Pulmonary artery (tissue), 1 donor: ENCODE data around the genes CDKN1B, FAM234B, GSG1, EMP1 and H4C16.

- PRO-cap: unidirectional peak, minus-strand start at chr12:12612583
Observed at GRCh38 chr12:12612493-12612871, 806 bp downstream of the CREBL2 start.

DNA sequence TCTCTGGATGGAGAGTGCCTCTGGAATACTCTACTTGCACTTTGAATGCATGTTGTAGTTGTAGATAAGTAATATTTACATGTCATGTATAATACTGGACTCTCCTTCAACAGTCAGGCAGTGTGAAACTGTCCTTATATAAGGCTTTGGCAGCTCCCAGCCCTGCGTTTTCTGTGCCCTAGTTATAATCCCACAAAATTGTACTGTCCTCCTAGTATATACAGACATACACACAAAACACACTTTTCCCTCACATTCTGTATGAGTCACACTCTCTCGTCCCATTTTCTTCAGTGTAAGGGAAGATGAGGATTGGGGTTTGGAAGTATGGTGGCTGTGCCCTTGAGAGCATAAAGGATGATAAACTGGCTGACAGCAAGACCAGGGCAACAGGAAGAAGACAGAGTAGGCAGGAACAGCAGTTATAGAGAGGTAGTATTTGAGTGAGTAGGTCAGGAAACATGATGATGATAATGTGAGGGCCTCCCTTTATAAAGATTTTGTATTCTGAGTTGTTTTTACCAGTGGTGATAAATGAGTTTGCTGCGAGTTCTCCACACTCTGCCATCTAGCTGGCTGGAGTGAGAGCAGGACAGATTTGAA, 4.9 kb downstream of the CREBL2 start:
- PRO-cap: no peak

DNA sequence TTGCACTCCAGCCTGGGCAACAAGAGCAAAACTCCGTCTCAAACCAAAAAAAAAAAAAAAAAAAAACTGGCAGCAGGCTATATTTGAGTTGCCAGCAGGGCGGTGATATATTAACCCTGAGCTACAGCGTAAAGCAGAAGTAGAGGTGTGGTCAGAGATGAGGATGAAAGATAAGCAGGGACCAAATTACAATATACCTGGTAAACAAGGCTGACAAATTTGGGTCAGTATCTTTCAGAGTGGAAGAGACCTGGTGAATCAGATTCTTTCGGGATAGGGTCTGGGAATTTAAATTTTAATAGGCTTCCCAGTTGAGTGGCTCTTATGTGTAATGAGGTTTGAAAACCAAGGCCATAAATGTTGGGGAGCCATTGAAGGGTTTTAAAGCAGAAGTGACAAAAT, 9.8 kb downstream of the CREBL2 start:
- PRO-cap: no peak

DNA sequence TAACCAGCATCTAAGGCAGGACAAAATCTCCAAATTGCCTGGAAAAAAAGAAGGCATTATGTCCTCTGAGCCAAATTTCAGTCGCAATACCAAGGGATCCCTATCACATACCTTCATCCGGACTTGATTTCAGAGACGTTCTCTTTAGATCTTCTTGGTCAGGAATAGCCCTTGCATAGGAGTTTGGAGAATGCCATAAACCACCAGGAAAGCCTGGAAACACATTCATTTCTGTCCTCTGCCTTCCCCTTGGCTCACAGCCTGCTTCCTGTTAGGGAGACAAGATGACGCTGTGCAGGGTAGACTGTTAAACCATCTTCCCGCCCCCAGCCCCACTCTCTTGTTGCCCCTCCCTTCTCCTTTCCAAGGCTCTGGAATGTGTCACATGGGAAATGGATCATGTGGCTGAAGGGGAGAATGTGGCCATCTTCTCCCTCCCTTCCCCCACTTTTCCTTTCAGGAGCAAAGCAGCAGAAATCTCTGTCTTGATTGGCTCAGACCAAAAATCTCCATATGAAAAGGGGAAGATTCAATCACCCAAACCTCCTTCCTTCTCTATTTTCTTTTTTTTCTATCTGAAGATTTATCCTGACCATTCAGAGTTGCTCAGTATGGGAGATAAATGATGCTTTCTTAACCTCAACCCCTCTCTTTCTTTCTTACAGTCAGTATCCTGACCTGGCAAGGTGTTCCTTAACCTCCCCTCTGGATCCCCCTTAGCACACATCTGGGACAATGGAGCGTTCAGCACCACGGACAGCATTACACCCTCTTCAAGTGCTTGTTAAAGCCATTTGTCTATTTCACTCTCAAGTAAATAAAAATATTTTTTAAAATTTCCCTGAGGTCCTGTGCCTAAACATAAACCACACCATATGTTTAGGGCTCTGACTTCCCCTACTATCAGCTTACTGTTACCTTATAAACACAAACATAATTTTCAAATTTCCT, 11.5 kb downstream of the GPR19 start:
- PRO-cap: no peak

- PRO-cap: bidirectional peak, plus-strand start at chr12:12717437, minus-strand start at chr12:12717315
Observed at GRCh38 chr12:12717284-12717892, at the start of gene CDKN1B. Gene CDKN1B, plus strand, starts transcription at chr12:12717368.

GRCh38 chr12:12786426-12786605, 857 bp downstream of the APOLD1 start:
- PRO-cap: no peak

- PRO-cap: unidirectional peak, minus-strand start at chr12:12787622
Observed at GRCh38 chr12:12787219-12788033, 2.0 kb downstream of the APOLD1 start.

- PRO-cap: unidirectional peak, plus-strand start at chr12:12999871
Observed at GRCh38 chr12:12999691-12999991, 424 bp downstream of the HEBP1 start.

DNA sequence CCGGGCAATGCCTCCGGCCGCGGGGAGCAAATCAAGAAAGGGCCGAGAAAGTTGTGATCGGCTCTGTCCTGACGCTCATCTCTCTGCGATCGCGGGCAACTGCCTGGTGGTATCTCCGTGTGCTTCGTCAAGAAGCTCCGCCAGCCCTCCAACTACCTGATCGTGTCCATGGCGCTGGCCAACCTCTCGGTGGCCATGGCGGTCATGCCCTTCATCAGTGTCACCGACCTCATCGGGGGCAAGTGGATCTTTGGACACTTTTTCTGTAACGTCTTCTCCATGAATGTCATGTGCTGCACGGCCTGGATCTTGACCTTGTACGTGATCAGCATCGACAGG, 1.6 kb upstream of the HEBP1 start:
- PRO-cap: no peak

DNA sequence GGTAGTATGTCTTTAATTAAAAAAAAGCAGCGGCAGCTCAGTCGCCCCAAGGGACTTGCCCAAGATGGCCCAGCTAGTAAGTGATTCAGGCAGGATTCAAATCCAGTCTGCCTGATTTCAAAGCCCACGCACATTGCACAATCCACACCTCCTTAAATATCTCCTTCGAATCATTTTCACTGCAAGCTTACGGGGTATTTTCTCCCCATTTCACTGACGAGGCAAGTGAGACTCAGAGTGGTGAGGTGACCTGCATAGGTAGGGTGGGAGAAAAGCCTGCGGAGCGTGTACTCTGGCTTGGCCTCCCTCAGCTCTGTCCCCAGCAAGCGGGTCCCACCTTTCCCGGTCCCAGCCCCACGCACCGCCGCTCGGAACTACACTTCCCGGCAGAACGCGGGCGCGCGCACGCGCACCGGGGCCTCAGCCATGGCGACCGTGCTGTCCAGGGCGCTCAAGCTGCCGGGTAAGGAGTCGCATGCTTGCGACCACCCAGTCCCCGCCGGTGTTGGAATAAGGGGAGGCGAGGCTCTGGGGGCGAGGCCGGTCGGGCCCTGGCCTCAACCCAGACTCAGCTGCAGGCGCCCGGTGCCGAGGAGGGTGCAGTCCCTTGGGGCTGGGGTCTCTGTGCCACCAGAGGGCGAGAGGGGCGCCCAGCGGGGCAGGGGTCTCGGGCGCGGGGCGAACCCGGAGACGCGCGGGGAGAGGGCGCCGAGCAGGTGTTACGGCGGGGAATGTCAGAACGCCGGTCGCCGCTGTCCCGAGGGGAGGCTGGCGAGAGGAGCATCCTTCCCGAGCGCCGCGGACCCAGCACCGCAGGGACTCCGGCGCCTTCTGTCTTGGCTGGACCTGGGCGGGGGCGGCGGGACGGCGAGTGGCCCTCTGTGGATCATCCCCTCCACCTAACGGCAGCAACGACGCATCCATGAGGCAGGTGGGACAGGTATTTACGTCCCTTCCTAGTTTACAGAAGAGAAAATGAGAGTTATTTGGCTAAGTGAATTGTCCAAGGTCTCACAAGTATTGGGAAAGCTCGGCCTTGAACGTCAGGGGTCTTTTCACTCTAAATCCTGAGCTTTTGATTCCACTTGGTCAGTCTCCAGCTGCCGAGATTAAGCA, at the start of gene FAM234B:
Gene FAM234B, plus strand, starts transcription at position 404 of the 1,116 bp plus-strand sequence.
- PRO-cap: bidirectional peak, plus-strand start at position 429 of the sequence, minus-strand start at position 315 of the sequence

DNA sequence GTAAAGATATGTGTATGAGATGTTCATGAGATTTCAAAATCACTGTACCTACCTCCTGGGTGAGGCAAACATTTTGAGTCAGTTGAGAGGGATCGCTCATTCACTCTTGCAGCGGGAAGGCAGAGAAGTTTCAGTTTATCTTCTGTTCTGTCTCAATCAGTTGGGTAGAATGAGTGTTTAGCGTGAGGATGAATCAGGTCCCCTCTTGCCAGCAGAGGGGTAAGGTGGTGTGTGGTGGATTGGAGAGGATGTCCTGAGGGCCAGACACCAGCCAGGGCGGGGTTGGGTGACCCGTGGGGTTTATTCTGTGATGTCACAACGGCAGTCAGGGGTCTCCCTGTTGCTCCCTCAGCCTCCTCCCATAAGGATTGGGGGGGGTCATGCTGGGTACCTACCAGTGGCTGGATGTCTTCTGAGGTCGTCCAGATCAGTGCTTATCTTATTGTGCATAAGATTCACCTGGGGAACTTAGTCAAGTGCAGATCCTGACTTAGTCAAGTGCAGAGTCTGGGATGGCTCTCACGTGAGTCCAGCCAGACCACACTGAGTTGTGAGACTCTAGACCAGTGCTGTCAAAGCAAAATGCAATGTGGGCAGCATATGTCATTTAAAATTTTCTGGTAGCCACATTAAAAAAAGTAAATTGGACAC, at the start of gene GSG1:
Gene GSG1, minus strand, starts transcription at position 255 of the 651 bp plus-strand sequence.
- PRO-cap: no peak

GRCh38 chr12:13196308-13197021, at the start of gene EMP1:
Gene EMP1, plus strand, starts transcription at chr12:13196726.
- PRO-cap: bidirectional peak, plus-strand start at chr12:13196805, minus-strand start at chr12:13196536

DNA sequence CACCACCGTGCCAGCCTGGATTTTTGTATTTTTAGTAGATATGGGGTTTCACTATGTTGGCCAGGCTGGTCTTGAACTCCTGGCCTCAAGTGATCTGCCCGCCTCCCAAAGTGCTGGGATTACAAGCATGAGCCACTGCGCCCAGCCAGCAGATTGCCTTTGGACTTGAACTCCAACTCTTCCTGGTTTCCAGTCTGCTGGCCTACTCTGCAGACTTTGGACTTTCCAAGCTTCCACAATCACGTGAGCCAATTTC, 54.9 kb downstream of the EMP1 start:
- PRO-cap: no peak

GRCh38 chr12:13390174-13390866, 193.8 kb downstream of the EMP1 start:
- PRO-cap: no peak

DNA sequence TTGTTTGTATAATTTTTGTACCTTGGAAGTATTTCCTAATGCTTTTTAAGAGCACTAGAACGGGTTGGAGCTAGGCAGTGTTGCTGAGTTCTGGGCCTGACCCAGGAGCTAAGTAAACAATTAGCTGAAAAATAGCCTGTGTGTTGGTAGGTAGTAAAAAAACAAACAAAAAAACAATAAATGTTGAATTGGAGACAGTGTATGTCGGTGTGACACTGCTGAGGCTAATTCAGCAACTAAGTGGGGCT, 244.4 kb downstream of the EMP1 start:
- PRO-cap: no peak

- PRO-cap: no peak
Observed at GRCh38 chr12:14384909-14385646, 19.6 kb downstream of the ATF7IP start.

- PRO-cap: unidirectional peak, plus-strand start at chr12:14403958
Observed at GRCh38 chr12:14403560-14404139, 38.2 kb downstream of the ATF7IP start.

DNA sequence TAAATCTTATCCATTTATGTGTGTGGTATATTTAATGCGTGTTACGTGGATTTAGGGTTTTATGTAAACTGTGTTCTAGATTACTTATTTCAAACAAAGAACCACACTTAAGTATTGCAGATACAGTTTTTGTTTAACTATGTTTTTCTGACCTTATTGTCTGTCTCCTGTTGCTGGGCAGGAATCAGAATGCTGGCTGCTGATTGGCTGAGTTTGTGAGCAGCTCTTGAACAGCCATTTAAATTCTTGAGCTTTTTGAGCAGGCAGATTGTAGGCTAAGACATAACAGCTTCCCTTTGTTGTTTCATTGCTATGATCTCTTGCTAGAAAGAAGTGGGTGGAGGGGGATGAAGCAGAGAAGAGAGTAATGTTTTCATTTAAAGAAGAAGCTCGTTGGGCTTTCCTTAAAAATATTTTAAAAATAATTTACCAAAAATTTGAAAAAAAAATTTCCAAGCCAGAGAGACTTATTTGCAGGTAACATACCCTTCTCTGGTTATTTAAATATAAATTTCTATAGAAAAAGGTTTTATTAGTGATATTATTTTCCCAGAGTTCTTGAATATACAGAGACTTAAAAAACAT, 52.3 kb downstream of the ATF7IP start:
- PRO-cap: no peak

DNA sequence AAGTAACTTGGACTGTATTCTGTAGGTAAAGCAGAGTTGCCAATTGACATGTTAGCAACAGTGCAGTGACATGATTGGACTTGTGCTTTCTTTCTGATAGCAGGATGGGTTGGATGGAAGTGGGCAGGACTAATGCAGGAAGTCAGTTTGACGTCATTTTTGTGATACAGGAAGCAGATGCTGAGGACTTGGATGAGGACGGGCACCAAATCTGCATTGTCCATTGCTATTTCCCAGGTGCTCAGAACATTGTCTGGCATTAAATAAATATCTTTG, 31.0 kb downstream of the GUCY2C start:
- PRO-cap: no peak

GRCh38 chr12:14771052-14771311, at the start of gene H4C16:
Gene H4C16, minus strand, starts transcription at chr12:14771131.
- PRO-cap: bidirectional peak, plus-strand start at chr12:14771244, minus-strand start at chr12:14771131